Mesenteric fat pad (tissue), 1 donor: ENCODE results near the gene ITGA5.

GRCh38 chr12:54003029-54003443 is 3.1 kb downstream of the HOXC9 start:
- PRO-cap = no peak

DNA sequence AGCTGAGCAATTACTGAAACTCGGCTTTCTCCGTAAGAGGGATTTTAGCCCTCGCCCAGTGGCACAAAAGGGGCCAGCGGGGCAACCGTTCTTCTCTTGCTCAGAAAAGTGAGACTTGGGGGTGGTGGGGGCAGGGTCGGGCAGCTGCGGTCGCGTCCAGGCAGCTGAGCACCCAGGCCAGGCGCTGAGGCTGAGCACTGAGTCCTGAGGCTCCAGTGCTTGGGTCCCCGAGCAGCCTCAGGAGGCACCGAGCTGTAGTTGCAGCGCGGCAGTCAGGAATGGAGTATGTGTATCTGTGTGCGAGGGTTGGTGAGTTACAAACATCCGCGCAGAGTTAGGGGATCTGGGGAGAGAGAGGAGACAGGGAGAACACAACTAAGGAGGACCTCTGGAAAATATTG is 4.1 kb upstream of the HOXC6 start:
- PRO-cap = no peak

GRCh38 chr12:54026053-54026423 is 2.2 kb upstream of the HOXC6 start:
- PRO-cap = no peak

- PRO-cap = no peak
Measured at GRCh38 chr12:54030876-54031878, 1.7 kb upstream of the HOXC5 start.

GRCh38 chr12:54032470-54032770 is 430 bp upstream of the HOXC5 start:
- PRO-cap = no peak

DNA sequence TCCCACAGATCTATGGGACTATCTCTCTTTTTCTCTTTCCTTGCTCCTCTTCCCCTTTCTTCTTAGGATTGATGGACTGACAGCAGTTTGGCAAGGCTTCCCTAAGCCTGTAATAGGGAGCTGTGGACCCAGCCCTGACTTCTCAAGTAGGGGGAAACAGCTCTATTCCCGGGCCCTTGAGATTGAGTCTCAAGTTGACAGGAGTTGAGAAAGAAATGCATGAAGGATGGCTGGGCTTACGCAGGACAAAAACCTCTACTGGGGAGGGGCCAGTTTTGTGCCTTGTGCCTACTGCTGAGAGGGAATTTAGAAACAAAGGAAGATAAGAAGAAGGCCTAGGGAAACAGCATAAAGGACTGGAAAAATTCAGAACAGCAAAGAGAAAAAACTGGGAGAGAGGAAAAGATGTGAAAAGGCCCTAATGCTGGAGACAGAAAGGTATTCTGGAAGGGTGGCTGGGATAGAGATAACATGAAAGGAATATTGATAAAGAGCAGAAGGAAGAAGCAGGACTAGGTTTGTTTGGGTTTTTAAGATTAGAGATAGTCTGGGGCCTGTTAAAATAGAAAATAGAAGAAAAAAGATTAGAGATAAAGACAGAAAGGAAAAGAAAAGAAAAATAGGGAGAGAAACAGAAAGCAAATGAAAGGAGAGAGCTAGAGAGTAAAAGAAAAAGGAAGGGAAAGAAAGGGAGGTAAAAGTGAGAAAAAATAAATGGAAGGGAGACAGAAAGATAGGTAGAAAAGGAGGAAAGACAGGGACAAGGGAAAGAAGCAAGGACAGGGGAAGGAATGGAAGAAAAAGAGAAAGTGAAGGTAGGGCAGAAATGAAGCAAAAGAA is 60.1 kb downstream of the SMUG1 start:
- PRO-cap = no peak

DNA sequence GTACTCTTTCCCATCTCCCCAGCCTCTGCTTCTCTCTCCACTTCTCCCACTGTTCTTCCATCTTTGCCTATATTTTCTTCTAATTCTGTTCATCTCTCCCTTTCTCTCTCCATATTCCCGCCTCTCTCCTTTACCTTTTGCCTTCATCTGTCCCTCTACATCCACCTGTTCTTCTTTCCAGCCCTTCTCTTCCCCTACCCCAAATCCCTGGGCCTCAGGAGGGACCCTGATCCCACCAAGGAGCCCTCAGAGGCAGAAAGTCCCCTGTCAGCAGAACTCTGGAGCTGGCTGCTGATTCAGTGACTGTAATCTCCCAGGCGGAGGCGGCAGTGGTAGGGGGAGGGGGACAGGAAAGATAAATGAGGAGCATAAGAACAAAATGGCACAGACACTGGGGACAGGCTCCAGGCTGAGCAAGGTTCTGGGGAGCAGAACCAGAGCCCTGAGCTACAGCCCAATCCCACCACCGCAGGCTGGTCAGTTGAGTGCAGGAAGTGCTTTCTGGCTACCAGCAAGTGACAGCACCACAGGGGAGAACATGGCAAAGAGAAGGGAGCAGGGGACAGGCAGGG is 27.2 kb downstream of the SMUG1 start:
- PRO-cap = no peak

GRCh38 chr12:54193152-54193686 is 4.4 kb upstream of the SMUG1 start:
- PRO-cap = no peak

DNA sequence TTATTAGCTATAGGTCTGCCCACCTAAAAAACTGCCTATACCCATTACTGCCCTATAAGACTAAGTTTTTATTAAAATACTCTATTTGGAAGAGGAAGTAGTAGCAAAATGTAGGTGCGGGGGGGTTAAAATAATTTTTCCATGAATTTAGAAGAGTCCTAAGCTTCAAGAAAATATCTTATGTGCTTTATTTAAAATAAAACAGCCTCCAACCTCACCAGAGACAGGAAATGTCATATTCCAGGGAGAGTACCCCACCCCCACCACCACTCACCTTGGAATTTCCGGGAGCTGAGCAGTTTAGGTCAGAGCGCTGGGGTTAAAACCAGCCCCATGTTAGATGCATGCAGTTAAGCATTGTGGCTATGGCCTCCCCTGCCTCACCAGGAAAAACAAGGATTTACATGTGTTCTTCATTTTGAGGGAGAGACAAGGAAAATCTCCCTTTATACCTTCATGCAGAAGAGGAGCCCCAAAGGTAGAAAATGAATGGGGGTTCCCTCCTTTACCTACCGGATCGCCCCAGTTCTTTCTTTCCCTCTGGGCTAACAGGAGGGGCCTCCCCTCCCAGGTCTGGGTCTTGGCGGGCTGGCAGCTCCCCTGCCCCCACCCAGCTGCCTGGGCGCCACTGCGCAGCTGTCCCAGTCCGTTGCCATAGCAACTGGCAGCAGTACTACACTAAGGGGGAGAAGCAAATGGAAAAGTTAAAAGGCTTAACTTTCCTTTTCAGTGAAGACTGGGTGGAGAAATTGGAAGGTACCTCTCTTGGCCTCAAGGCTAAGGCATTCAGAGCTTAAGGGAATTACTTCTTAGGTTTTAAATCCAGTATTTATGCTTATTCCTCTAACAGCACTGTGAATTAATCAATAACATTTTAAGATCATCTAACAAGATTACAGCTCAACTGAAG is 20.7 kb downstream of the CBX5 start:
- PRO-cap = no peak

GRCh38 chr12:54273590-54274212 is 6.2 kb downstream of the CBX5 start:
- PRO-cap = no peak

- PRO-cap = no peak
Measured at GRCh38 chr12:54284607-54285022, 4.1 kb downstream of the HNRNPA1 start.

- PRO-cap = no peak
Measured at GRCh38 chr12:54351075-54351742, 13.1 kb downstream of the GPR84 start.

GRCh38 chr12:54375174-54375605 is 9.3 kb downstream of the ZNF385A start:
- PRO-cap = no peak

GRCh38 chr12:54390704-54391000 is 6.1 kb upstream of the ZNF385A start:
- PRO-cap = no peak

DNA sequence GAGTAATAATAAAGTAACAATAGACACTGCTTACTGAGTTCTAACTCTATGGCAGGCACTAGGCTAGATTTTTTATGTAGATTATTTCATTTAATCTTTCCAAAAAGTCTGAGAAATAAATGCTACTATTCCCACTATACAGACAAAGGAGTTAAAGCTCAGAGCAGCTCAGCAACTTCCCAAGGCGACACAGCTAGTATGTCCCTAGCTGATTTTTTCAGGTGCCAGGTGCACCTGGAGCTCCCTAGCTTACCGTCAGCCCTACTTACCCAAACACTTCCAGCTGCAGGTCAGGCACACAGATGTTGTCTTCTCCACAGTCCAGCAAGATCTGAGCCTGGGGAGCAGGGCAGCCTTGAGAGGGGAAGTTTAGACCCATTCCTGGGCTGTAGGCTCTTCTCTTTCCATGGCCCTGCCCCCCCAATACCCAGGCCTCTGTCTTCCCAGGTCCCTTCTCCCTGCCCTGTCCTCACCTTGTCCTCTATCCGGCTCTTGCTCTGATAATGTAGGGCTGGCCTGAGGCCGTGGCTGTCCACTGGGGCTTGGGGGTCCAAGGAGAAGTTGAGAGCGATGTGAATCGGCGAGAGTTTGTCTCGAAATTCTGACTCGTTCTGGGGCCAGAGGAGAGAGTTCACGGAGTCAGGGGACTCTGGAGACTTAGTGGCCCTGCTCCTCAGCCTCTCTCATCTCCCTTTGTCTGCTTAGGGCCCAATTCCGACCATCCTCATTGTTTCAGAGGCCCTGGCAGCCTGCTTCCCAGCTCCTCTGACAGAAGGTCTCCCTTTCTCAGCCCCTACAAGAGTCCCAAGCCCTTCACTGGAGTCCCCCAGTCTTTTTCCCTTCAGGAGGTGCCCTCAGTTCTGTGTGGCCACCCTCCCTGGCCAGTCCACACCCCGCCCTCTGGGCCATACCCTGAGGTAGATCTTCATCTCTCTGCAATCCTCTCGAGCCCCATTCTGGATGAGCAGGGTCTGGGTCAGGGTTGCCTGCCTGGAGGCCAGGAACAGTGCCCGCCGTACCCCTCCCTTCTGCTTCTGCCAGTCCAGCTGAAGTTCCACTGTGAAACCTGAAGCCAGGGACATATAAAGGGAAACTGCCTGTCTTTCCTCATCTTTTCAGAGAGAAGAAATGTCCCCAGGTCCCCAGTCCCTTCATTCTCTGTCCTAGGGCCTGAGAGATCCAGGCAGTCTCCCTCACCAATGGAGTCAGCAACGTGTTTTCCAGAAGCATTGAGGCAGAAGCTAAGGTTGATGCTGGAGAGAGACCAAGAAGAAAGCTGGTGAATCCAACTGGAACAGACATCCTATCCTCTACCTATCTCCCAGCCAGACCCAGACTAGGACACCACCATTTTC is 15.9 kb downstream of the ITGA5 start:
- PRO-cap = no peak

DNA sequence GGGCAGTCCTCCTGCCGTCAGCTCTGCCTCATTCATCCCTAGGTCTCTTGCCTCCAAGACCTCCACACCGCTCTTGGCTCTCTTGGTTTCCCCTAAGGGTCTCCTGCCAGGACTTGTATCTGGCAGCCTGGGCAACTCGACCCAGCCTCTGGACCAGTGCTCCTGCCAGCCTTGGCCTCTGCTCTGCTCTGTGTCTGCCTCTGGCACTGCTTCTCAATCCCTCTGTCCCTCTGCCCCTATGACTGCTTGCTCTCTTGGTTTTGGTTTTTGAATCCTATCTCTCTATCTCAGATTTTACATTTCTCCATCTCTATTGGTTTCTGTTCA is 6.3 kb downstream of the ITGA5 start:
- PRO-cap = no peak

GRCh38 chr12:54416355-54417810 is 2.2 kb downstream of the ITGA5 start:
- PRO-cap = no peak

DNA sequence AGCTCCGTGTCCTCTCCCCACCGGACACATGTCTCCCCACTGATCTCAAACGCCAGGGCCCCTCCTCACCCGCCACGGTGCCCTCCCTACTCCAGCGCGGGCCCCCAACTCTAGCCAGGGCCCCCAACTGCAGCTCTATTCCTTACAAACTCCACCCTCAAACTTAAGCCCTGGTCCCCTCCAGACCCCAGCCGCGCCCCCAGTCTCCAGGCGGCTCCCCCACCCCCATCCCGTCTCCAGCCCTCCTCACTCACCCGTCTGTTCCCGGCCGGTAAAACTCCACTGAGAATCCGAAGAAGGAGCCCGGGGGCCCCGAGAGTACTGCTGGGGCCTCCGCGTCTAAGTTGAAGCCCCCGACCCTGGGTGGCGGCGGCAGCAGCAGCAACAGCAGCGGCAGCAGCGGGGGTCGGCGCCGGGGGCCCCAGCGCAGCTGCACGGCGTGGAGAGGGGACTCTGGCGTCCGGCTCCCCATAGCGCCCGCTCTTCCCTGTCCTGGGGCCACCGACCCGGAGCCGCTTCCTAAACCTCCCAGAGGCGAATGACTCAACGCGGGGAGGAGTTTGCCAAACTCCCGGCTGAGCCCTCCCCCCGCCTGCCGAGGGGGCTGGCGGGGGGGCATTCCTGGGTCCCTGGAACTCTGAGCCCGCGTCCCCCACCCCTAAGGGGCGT is at the start of gene ITGA5:
ITGA5 (minus strand) TSS at position 540 of the 669 bp plus-strand sequence.
- PRO-cap = unidirectional peak, minus-strand start at position 489 of the sequence

GRCh38 chr12:54542395-54543017 is 6.9 kb upstream of the PDE1B start:
- PRO-cap = no peak

GRCh38 chr12:54560975-54561914 is 11.8 kb downstream of the PDE1B start:
- PRO-cap = unidirectional peak, plus-strand start at chr12:54561465